MCF 10A (cell line): ENCODE results near the genes GARIN4 and TGFB2.

- PRO-cap = unidirectional peak, plus-strand start at chr1:212624556
- RRBS = no CpG with 5 or more reads among the region's 7 CpGs
Measured at GRCh38 chr1:212624329-212624905, at the start of gene GARIN4. TSS of gene GARIN4 (plus strand) at chr1:212624474.

DNA sequence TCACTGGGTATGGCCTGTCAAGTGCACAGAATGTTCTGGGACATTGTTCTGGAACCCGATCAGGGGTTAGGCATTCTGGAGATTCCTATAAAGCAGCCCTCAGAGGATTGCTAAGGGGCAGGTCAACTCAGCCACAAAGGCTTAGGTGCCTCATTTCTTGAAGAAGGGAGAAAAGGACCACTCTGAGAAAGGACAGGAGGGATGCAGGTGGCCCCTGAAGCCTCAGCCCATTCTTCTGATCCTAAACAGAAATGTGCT lies 14.7 kb downstream of the GARIN4 start:
- PRO-cap = no peak
- RRBS = no CpG with 5 or more reads among the region's 1 CpG

DNA sequence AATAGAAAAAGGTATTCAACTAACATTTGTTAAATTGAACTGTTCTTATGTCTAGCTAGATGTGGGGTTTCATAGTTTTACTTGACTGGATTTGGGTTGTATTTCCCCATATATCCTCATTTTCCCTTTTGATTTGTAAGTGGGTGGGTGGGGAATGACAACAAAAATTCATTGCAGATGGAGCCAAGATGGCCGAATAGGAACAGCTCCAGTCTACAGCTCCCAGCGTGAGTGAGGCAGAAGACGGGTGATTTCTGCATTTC lies 33.5 kb downstream of the GARIN4 start:
- PRO-cap = no peak
- RRBS = no CpG with 5 or more reads among the region's 3 CpGs

DNA sequence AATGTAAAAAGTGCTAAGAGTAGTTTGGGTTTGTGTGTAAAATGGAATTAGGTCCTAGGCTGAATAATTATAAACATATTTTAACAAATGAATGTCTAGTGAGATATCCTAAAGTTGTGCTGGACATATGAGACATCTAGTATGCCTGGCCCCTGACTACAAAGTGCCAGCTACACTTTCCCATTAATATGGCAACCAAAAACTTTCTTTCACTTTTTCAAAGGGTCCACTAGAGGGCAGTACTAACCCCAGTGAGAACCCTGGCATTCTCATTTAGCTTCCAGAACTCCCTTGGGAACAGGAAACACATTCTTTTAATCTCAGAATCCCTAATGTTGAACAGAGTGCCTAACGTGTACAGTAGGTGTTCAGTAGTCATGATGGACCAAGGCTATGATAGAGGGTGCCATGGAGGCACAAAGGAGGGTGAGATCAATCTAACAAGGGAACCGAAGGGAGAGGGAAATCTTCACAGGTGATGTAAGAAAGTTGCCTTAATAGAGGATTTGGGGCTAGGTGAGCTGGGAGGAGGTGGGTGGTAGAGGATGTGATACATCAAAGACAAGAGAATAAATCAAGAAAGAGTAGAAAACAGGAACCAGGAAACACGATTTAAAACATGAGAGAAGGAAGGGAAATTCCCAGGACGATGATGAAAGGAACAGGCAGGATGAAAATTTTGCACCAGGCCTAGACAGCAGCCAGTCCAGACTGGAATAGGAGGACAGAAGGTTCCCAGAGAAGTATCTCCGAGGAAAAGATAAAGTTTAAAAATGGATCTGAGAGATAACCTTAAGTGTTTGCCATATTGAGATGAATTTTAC lies 41.6 kb downstream of the NSL1 start:
- PRO-cap = bidirectional peak, plus-strand start at position 323 of the sequence, minus-strand start at position 272 of the sequence; bidirectional peak, plus-strand start at position 704 of the sequence, minus-strand start at position 436 of the sequence
- RRBS = no CpG with 5 or more reads among the region's 5 CpGs

DNA sequence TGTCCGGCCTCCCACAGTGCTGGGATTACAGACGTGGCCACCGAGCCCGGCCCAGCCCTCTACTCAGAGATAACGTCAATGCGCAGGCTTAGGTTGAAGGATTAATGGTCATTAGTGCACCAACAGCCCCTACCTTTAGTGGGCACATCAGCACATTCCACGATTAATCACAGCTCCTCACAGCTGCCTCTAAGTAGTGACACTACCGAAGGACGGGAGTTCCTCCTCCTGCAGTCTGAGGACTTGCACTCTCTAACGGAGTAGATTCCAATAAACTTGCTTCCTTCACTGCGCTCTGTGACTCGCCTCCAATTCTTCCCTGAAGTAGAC lies 477 bp upstream of the FLVCR1 start:
- PRO-cap = bidirectional peak, plus-strand start at position 218 of the sequence, minus-strand start at position 77 of the sequence
- RRBS = no CpG with 5 or more reads among the region's 12 CpGs

- PRO-cap = no peak
- RRBS = no CpG with 5 or more reads among the region's 12 CpGs
Measured at GRCh38 chr1:213728756-213729372, 258.9 kb upstream of the PROX1 start.

DNA sequence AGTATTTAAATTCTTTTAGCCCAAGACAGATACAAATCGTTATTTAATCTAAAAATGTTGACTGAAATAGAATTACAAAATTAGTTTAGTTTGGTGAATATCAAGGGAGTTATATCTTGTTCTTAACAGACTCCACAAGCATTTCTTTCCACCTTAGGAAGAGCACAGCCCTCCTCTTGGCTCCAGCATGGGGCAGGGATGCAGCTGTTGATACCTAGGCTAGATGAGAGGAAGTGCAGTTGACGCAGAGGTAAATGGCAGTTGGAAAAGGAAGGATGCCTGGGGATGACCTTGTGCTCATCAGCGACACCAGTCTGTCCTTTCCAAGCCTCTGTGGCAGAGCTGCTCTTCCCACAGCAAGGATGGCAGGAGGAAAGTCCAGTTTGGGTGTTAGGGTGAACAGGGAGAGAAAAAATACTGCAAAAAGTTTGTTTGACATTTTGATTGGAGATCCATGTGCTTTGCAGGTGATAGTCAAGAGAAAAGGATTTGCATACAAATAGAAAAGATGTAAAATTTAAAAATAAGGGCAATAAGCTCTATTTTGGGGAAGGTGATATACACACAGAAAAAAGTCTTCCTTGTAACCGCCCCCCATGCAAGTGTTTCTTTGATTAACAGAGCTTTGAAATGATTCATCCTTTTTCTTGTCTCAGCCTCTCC lies 6.2 kb downstream of the PROX1 start:
- PRO-cap = no peak
- RRBS = no CpG with 5 or more reads among the region's 4 CpGs

DNA sequence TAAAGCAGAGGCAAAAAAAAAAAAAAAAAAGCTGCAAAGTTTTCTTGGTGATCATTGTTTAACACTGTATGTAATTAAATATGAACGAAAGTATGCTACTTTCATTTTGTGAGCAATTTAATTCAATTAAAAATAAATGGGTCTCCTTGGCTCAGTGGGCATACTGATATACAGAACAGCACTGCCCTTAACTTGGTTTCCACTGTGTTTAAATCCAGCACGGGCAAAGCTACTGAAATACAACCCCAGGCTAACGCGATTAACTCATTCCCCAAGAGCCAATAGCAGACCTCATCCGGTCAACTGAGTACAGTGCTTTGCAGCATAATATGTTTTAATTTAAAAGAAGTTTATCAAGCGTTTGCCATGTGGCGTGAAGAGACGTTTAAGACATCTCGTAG lies 118.5 kb downstream of the PROX1 start:
- PRO-cap = no peak
- RRBS = no CpG with 5 or more reads among the region's 9 CpGs

GRCh38 chr1:214216627-214217181 lies 64.3 kb upstream of the SMYD2 start:
- PRO-cap = no peak
- RRBS = no CpG with 5 or more reads among the region's 1 CpG

GRCh38 chr1:214351657-214352313 lies 70.8 kb downstream of the SMYD2 start:
- PRO-cap = no peak
- RRBS = no CpG with 5 or more reads among the region's 1 CpG

DNA sequence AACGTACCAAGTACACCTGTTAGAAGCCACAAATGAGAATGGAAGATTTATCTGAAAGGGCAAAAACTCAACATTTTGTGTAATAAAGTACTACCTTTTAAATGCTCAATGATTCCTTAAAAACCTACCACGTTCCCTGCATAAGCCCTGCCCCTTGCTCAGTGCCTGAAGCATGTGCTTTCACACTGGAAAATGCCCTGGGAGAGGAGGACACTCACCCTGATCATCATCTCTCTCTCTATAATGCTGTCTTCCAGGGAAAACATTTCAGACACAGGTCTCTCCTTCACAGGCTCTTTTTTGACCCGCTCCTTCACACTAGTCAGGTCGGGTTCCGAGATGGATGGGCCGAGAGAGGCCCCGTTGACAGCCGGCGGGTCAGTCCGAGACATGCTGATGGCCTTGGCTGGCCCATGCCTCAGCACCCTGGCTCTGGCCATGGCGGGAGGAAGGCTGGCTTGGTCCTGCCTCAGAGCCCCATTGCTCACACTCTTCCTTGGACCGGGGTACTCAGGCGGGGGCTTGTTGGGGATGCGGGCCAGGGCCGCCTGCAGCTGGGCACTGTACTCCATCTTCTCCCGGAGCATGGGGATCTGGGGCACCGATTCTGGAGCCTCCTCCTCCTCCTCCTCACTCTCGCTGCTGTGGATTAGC lies 102.3 kb downstream of the SMYD2 start:
- PRO-cap = no peak
- RRBS = 96% methylated on average over 5 of the region's 18 CpGs

GRCh38 chr1:214404581-214405327 lies 123.8 kb downstream of the SMYD2 start:
- PRO-cap = no peak
- RRBS = no CpG with 5 or more reads among the region's 13 CpGs

DNA sequence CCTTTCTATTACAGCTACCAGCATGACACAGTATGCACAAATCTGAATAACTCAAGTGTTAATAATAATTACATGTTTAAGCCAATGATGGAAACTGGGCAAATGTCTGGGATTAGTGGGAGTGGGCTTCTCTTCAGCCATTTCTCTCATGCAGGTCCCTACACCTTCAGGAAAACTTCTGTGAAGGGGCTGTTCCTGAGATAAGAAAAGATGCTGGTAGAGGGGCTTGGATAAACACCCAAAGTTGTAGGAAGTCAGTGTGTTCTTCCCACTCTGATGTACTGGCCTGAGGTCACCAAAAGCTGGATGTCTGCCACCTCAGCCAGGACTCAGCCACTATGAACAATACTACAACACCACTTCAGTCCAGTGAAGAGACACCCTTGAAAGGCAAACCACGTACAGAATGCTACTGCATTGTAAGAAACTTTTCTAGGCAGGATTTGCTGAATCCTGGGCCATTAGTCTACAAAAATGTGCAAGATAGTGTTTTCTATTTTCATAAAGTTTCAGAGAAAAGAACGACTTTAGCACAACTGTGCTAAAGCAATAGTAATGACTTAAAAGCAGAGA lies 2.5 kb downstream of the PTPN14 start:
- PRO-cap = bidirectional peak, plus-strand start at position 369 of the sequence, minus-strand start at position 303 of the sequence
- RRBS = no CpG with 5 or more reads among the region's 2 CpGs

- PRO-cap = no peak
- RRBS = no CpG with 5 or more reads among the region's 5 CpGs
Measured at GRCh38 chr1:214641666-214642313, 38.8 kb downstream of the CENPF start.

GRCh38 chr1:215637059-215637744 lies 70.1 kb downstream of the KCTD3 start:
- PRO-cap = no peak
- RRBS = 0% methylated on average over 1 of the region's 9 CpGs

DNA sequence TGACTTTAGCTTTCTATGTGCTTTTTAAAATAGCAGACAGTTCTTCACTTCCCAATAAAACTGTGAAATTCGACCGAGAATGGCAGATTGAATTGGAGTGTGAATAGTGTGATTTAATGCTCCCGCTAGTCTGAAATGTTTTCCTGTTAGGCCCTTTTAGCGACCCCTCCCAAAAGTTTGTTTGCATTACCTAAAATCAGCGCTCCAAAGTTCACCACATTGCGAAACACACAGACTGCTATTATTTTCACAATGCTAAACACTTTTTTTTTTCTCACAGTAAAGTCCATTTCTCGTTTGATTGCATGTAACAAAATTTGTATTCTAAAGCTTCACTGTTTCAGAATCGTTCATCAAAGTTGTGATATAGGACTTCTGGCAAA lies 76.3 kb upstream of the USH2A start:
- PRO-cap = no peak
- RRBS = no CpG with 5 or more reads among the region's 8 CpGs

GRCh38 chr1:216531794-216531999 lies 108.4 kb upstream of the USH2A start:
- PRO-cap = no peak
- RRBS = no CpG with 5 or more reads among the region's 2 CpGs

DNA sequence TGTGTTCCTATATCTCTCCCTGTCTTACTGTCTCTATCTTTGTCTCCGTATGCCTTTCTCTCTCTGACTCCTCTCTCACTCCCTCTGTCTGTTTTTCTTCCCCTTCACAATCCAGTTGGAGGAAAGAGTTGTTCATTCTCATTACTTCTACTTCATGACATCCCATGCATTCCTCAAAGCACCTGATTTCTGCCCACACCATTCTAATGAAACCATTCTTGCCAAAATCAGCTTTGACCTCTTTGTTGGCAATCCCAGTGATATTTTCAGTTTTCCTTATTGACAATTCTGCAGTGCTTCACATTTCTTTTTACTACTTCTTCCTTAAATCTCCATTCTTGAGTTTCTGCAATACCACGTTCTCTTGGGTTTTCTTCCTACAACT lies 97.4 kb downstream of the ESRRG start:
- PRO-cap = no peak
- RRBS = no CpG with 5 or more reads among the region's 2 CpGs

- PRO-cap = bidirectional peak, plus-strand start at chr1:218345337, minus-strand start at chr1:218345230; bidirectional peak, plus-strand start at chr1:218345875, minus-strand start at chr1:218345961; bidirectional peak, plus-strand start at chr1:218346312, minus-strand start at chr1:218346147
- RRBS = no CpG with 5 or more reads among the region's 68 CpGs
Measured at GRCh38 chr1:218345168-218346202, at the start of gene TGFB2. TSS of gene TGFB2 (plus strand) at chr1:218345336.

DNA sequence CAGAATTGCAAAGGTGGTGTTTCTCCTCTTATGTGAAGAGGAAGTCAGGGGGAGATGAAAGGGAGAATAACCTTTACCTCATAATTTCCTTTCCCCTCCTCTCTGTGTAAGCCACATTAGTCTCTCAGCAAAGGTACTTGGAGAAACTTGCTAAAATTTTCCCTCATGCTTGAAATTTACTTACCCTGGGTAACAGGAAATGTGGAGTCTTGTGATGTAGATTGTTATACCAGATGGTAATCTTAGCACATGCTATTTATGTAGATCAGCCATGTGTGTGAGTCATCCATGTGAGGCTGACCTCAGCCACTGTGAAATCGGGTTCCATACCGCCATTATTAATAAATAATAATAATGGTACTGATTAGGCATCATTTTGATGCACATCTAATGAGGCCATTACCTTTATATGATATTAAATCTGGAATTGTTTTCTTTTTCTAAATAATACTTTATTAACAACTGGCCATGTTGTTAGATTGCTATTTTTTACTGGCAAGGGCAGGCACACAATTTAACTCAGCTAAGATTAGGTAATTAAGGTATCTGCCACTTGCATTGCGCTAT lies 128.5 kb downstream of the TGFB2 start:
- PRO-cap = no peak
- RRBS = no CpG with 5 or more reads among the region's 3 CpGs